SK-MEL-5 (cell line): ENCODE measurements around the genes OGG1, TADA3 and PRRT3.

DNA sequence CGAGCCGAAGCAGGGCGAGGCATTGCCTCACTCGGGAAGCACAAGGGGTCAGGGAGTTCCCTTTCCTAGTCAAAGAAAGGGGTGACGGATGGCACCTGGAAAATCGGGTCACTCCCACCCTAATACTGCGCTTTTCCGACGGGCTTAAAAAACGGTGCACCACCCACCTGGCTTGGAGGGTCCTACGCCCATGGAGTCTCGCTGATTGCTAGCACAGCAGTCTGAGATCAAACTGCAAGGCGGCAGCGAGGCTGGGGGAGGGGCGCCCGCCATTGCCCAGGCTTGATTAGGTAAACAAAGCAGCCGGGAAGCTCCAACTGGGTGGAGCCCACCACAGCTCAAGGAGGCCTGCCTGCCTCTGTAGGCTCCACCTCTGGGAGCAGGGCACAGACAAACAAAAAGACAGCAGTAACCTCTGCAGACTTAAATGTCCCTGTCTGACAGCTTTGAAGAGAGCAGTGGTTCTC is 32.9 kb downstream of the SSUH2 start:
RAMPAGE:
- cytosol, long total RNA = no peak
- long total RNA = no peak
- nucleus, long total RNA = no peak

GRCh38 chr3:9100696-9101075 is 137.4 kb upstream of the RAD18 start:
RAMPAGE:
- cytosol, long total RNA = no peak
- long total RNA = no peak
- nucleus, long total RNA = no peak

DNA sequence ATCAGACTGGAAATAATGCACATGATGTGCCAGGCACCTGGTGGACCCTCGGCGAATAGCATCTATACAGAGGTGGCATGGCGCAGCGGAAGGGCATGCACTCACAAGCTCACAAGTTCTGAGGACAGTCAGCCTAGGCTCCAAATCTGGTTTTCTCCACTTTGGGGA is 113.9 kb downstream of the SRGAP3 start:
RAMPAGE:
- cytosol, long total RNA = no peak
- long total RNA = no peak
- nucleus, long total RNA = no peak

RAMPAGE:
- cytosol, long total RNA = no peak
- long total RNA = no peak
- nucleus, long total RNA = no peak
Measured at GRCh38 chr3:9230480-9231165, 18.8 kb downstream of the SRGAP3 start.

DNA sequence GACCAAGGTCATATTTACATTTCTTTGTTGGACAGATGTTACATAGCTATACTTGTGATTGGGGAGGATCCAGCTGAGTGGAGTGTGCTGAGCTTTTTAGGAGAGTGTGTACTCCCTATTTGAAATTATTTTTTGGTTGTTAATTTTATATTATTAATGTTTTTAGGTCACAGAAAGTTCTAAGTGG is 1.6 kb downstream of the SETD5 start:
RAMPAGE:
- cytosol, long total RNA = no peak
- long total RNA = no peak
- nucleus, long total RNA = no peak

RAMPAGE:
- cytosol, long total RNA = no peak
- long total RNA = no peak
- nucleus, long total RNA = no peak
Measured at GRCh38 chr3:9701578-9702126, 2.0 kb upstream of the CPNE9 start.

DNA sequence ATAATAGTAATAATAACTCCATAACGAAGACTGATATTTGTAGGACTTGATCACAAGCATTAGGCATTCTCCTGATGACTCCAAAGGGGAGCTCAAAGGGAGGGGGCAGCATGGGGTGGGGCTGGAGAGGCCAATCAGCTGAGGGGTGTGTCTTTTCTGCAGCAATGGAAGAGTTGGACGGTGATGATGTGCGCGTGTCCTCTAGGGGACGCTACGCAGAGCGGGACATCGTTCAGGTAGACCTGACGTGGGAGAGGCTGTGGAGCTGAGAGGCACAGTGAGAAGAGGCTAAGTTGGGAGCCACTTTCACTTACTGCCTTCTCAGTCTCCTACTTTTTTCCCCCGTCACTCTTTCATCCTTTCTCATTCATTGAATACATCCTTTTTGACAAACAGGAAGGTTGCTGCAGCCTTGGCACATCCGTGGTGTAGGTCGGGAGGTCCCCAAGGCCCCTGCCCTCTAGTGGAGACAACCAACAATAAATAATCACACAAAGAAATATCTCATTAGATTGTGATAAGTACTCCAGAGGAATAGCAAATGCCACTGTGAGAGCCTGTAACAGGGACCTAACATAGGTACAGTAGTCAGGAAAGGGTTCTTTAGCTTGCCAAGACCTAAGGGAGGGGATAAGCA is 4.5 kb upstream of the BRPF1 start:
RAMPAGE:
- cytosol, long total RNA = no peak
- long total RNA = no peak
- nucleus, long total RNA = no peak

RAMPAGE:
- cytosol, long total RNA = no peak
- long total RNA = no peak
- nucleus, long total RNA = no peak
Measured at GRCh38 chr3:9743387-9743803, 6.4 kb upstream of the OGG1 start.

GRCh38 chr3:9749659-9750724 is at the start of gene OGG1:
Gene OGG1 (plus strand): TSS chr3:9749952.
RAMPAGE:
- cytosol, long total RNA = no peak
- long total RNA = no peak
- nucleus, long total RNA = no peak

DNA sequence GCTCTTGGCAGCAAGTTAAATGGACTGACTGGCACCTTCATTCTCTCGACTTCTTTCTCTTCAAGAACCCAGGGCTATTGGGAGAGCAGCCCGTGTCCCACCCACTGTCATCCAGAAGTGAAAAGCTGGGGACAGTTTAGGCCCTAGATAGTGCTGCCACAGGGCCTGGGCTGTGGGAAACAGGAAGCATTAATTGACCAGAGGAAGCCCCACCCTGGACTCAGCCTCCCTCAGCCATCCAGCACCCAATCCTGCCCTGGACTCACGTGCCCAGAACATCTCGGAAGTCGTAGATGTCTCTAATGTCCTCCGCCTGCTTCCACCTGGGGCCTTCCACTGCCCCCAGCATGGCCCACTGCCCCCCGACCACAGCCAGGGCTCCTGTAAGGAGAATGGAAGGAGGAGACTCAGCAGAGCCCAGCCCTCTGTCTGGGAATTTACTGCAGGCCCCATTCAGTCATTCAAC is 2.3 kb downstream of the CAMK1 start:
RAMPAGE:
- cytosol, long total RNA = no peak
- long total RNA = no peak
- nucleus, long total RNA = no peak

DNA sequence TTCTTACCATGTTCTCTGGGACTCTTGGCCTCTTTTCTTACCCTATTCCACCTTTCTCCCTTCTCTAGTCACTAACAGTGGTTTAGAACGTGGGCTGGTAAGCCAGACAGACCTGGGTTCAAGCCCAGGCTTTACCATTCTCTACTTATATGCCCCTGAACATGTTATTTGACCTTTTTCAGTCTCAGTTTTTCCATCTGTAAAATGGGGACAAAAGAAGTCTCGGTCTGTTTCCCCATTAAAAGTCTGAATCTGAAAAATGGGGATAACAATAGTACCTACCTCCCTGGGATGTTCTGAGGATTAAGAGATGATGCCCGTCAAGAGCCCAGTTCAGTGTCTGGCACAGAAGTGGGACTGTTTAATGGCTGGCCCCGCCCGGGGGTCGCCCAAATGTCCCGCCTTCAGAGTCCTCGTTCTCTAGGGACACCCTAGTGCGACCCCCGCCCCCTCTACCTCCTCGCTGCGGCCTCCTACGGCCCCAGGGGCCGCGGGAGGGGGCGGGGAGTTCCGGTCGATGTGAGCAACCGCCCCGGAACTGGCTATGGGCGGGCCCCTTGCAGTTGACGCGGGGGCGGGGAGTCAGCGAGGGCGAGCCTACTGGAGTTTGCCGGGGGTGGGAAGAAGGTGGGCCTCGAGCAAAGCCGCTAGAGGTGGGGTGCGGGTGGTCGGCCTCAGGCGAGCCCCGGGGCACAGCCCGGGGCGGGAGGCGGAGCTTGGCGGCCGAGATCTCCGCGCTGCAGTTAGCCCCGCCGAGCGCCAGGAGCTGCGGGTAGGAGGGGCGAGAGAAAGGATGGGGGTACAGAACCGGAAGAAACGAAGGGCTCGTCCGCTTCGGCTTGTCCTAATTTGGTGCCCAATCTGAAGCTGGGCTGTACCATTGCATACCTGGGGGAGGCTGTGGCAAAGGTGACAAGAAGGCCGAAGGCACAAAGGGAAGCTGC is at the start of gene TADA3:
TSS of gene TADA3 (minus strand) at position 540 of the 944 bp plus-strand sequence.
RAMPAGE:
- cytosol, long total RNA = start-site peak on the minus strand centred at position 512 of the sequence, 91 bp wide, 124 and 95 reads in 2 replicates; start-site peak on the plus strand centred at position 591 of the sequence, 93 bp wide, 66 and 50 reads in 2 replicates; start-site peak on the minus strand centred at position 810 of the sequence, 120 bp wide, 40 and 40 reads in 2 replicates
- long total RNA = start-site peak on the minus strand centred at position 508 of the sequence, 115 bp wide, 160 and 39 reads in 2 replicates; start-site peak on the minus strand centred at position 786 of the sequence, 122 bp wide, 21 and 32 reads in 2 replicates
- nucleus, long total RNA = no peak

DNA sequence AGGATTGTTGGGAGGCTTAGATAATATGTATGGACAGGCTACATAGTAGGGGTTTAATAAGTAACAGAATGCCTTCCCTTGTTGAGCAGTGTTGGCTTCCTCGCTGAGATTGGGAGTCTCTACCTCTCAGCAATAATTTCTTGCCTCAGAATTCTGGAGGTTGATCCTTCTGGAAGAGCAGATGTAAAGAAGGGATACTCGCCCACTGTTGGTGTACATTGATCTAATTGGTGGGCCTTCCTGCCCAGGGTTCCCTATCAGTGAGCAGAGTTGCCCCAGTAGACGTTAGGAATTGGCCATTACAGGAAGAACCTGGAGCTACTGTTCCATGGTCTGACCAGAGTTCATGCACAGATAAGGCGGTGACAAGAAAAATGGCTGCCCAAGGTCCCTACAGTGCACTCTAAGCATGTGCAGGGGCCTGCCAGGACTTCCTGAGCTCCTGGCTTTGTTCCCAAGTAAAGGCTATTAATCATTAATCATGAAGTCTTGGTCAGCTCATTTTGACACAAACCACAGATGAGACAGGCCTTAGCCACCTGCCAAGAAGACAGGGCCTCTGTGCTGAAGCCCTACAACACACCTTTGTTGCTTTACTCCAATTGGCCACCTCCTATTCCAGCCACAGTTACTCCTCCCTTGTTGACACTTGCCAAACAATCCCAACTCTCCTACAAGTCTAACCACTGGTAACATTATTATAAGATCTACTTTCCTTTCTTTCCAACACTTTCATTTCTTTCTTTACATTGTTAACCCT is 4.9 kb upstream of the IL17RE start:
RAMPAGE:
- cytosol, long total RNA = no peak
- long total RNA = no peak
- nucleus, long total RNA = no peak

DNA sequence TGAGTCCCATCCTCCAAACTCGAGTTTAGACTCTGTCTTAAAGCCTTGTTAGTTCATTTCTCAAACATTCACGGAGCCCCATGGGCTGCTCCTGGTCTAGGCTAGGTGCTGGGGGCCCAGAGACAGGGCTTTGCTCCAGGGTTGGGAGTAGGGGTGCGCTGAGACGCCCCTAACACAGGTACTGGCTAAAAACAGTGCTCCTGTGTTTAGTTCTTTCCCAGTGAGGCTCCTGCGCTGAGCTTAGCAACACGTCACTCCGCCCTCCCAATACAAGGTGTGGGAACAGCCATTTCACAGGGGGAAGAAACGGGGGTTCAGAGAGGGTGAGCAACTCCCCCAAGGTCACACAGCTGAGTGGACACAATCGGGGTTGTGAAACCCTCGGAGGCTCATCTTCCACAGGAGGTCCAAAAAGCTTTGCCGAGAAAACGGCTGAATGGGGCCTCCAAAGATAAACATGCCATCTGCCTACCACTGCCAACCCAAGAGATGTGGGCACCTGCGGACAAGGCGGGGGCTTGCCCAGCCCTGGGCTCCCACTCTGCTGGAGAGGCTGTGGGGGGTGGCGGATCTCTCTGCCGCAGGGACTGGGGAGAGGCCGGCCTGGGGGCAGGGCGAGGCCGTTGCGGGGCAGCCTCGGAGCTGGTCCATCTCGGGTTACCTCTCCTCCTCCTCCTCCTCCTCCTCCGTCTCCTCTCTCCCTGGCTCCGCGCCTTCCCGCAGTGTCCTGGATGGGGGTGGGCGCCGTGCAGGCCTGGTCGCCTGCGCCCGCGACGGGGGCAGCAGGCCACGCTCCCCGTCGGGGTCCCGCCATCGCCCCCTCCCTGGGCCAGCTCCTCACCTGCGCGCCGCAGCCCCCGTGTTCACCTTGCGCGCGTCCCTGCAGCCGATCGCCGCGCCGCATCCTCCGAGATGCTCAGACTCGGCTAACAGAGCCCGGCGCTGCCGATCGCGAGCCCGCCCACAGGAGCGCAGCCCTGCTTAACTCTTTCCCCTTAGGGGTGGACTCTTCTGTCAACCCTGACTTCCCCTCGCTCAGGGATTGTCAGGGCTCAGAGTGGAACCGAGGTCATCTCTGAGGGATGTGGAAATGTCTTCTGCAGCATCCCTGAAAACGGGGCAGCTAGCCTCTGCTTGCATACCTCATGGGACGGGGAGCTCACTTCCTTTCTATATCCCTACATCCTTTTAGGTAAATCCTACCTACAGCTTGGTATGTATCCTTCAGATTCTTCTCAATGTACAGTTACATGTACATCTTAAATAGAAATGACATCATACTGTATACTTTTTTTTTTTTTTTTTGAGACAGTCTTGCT is at the start of gene PRRT3:
TSS of gene PRRT3 (minus strand) at position 928 of the 1,319 bp plus-strand sequence.
RAMPAGE:
- cytosol, long total RNA = no peak
- long total RNA = no peak
- nucleus, long total RNA = no peak

DNA sequence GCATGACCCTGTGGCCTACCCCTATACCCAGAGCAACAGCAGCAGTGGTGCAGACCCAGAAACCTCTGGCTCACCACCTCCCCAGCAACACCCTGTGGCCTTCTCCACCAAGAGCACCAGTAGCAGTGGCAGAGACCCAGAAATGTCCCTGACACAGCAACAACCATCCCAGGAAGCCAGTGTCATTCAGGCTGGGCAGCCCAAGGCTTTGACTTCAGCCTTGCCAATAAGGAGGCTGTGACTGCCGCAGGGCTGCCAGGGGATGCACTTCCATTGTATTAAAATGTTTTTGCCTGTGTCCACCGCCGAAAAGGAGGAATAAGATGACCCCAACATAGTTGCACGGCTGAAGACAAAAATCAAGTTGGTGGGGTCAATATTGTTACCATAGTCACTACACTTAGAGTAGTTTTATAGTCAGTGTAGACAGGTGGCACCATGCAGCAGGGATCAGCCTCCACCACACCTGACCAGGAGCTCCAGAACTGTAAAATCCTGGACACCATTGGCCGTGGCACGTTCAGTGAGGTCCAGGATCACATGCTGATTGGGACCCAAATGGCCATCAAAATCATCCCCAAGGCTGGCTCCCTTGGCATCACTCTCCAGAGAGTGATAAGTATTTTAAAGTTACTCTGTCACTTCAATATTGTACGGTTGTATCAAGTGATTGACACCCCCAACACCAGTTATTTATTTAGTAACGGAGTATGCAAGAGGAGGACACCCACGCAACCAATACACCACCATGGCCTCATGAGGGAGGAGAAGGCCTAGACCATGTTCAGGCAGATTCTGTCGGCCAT is 16.6 kb upstream of the EMC3 start:
RAMPAGE:
- cytosol, long total RNA = no peak
- long total RNA = no peak
- nucleus, long total RNA = no peak

RAMPAGE:
- cytosol, long total RNA = no peak
- long total RNA = no peak
- nucleus, long total RNA = no peak
Measured at GRCh38 chr3:10196432-10196992, 31.8 kb downstream of the IRAK2 start.

RAMPAGE:
- cytosol, long total RNA = no peak
- long total RNA = no peak
- nucleus, long total RNA = no peak
Measured at GRCh38 chr3:10248038-10248305, 287 bp upstream of the TATDN2 start.

GRCh38 chr3:10284348-10285211 is 8.2 kb downstream of the GHRL start:
RAMPAGE:
- cytosol, long total RNA = no peak
- long total RNA = no peak
- nucleus, long total RNA = no peak

DNA sequence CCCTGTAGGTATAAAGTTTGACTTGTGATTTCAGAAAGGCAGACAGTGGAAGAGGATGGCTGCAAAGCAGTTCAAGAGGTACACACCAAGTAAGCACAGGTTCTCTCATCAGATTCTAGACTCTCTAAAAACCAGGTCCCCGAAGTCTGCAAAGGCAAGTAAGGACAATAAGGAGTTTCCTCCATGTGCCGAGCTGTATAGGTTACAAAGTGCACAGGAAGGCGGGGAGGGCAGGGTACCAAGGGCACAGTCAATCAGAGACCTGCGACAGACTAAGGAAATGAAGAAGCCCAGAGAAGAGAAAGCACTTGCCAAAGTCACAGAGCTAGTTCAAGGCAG is 1.8 kb downstream of the SEC13 start:
RAMPAGE:
- cytosol, long total RNA = no peak
- long total RNA = no peak
- nucleus, long total RNA = no peak

GRCh38 chr3:10434728-10435037 is 70.7 kb downstream of the ATP2B2 start:
RAMPAGE:
- cytosol, long total RNA = no peak
- long total RNA = no peak
- nucleus, long total RNA = no peak

DNA sequence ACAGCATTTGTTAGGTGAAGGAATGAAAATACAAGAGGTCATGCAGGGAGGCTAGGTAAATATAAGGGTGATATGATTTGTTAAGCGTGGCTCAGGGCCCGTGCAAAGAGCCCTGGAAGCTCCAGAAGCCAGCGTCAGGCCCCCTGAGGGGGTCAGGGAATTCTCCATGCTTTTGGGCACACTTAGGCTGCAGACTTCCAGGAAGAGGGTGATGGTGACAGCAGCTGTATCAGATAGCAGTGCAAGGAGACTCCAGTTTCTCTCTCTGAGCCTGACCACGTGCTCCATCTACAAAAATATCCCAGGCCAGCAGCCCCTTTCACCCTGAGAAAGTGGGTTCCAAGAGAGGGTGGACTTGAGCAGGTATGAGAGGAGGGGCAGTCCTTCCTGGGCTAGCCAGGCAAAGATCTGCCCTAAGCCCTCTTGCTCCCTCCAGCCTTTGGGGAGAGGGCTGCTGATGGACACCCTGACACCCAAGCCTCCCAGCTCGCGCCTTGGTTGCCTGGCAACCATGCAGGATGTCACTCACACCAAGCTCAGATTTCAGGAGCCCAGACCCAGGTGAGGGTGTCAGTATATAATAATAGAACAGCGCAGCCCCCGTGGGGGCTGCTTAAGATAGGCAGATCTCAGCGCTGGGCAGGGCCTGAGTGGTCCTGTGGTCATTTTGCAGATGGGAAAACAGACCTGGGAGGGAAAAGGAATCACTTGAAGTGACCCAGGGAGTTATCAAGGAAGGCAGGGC is 35.8 kb downstream of the ATP2B2 start:
RAMPAGE:
- cytosol, long total RNA = no peak
- long total RNA = no peak
- nucleus, long total RNA = no peak